Measurements from ENCODE around the gene SCN7A.

- PRO-cap, 2 experiments = no peak in any of the 2 experiments
Observed at GRCh38 chr2:160408515-160408925, 85.1 kb downstream of the RBMS1 start.

- PRO-cap, 2 experiments = no peak in any of the 2 experiments
Observed at GRCh38 chr2:160474469-160474817, 19.2 kb downstream of the RBMS1 start.

GRCh38 chr2:161139102-161139447 is 21.2 kb upstream of the TANK start:
- PRO-cap, 2 experiments = no peak in any of the 2 experiments

DNA sequence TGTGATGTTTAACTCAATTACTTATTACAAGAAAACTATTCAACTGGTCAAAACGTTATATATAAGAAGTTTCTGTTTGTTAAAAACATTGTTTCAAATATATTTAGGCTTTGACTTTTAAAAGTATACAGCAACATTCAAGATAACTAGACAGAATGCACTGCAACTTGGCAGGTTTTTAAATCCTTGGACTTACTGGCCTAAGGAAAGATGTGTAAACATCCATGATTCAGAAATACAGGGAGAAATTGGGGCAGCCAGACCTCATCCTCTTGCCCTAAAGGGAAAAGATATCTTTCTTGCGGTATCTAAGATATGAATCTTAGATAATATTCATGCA is 830 bp upstream of the TANK start:
- PRO-cap, 2 experiments = no peak in any of the 2 experiments

- PRO-cap, 2 experiments = no peak in any of the 2 experiments
Observed at GRCh38 chr2:161165348-161166406, 5.4 kb downstream of the TANK start.

DNA sequence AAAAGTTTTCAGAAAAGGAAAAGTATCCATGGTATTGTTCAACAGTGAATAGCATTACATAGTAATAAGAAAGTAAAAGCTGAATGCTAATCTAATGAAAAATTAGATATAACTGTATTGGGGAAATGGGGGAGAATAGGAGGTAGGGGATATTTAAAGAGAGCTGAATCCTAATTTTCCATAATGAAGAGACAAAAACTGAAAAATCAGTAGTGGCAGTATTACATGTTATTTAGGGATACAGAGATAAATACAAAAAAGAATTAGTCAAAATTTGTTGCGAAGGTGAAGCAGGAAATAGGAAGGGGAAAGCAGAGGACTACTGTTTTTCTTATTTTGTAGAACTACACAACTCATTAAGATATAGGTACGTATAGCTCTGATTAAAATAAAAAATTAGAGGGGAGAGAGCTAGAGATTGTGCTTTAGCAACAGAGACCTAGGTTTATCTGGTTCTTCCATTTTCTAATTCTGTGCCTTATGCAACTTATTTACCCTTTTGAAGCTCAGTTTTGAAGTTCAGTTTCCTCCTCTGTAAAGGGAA is 9.2 kb downstream of the TANK start:
- PRO-cap, 2 experiments = no peak in any of the 2 experiments

- PRO-cap, 2 experiments = no peak in any of the 2 experiments
Observed at GRCh38 chr2:161326648-161327285, 18.5 kb downstream of the PSMD14 start.

- PRO-cap, 2 experiments = peak in 1 of 2 experiments; most common plus-strand start chr2:163736947 (in 1); most common minus-strand start chr2:163736700 (in 1)
Observed at GRCh38 chr2:163736529-163737252, 883 bp upstream of the FIGN start.

DNA sequence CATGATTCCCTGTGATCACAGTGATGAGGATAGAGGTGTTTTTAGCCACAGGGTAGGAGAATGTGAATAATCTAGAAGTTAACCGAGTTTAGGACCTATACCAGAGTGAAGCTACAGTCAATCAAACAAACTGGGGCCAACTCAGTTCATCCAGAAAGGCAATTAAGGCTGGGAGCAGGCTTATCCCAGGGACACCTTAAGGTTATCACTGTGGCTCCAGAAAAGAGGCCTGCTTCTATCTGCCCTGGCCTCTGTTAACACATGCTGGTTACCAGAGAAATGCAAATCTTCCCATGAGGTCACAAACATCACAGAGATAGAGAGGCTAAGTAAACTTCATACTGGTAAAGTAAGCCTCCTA is 93.2 kb upstream of the GRB14 start:
- PRO-cap, 2 experiments = no peak in any of the 2 experiments

DNA sequence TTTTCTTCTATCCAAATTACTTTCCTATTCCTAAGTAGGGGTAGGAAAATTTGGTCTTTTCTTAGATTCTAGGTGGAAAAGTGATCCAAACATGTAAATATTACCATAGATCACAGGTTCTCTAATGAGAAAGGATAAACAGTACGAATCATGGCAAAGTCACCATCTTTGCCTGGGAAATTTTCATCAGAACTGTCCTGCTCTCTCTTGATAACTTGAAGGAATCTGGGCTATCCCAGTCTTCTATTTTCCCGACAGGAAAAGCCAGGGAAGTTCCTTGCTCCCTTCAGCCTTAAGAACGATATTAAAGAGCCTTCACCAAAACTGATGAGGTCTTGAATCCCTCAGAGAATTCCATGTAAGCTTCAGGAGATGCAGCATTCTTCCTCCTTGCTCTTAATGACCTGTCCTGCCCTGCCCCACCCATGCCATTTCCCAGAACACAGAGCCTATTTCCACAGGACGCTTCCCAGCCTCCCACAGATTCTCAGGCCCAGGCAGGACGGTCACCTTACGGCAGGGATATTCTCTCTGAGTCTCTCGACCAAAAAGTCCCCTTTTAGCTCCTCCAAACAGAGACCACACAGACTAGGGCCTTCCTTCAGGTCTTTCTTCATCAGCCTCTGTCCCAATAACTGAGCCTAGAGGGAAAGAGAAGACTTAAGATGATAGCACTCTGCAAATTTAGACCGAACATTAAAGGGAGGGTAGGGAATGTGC is 62.3 kb downstream of the COBLL1 start:
- PRO-cap, 2 experiments = peak in 2 of 2 experiments; most common plus-strand start position 482 of the sequence (in 2); most common minus-strand start position 401 of the sequence (in 1)

GRCh38 chr2:164826435-164826900 is 15.2 kb downstream of the COBLL1 start:
- PRO-cap, 2 experiments = no peak in any of the 2 experiments

GRCh38 chr2:164839131-164839514 is 2.5 kb downstream of the COBLL1 start:
- PRO-cap, 2 experiments = no peak in any of the 2 experiments

GRCh38 chr2:165112136-165112628 is 91.7 kb downstream of the SCN3A start:
- PRO-cap, 2 experiments = no peak in any of the 2 experiments

- PRO-cap, 2 experiments = peak in 1 of 2 experiments; most common minus-strand start chr2:165794659 (in 1)
Observed at GRCh38 chr2:165794467-165795017, 495 bp upstream of the GALNT3 start.

GRCh38 chr2:166485972-166486256 is 8.1 kb downstream of the SCN7A start:
- PRO-cap, 2 experiments = no peak in any of the 2 experiments

- PRO-cap, 2 experiments = peak in 2 of 2 experiments; most common plus-strand start chr2:166494365 (in 1); most common minus-strand start chr2:166494149 (in 2)
Observed at GRCh38 chr2:166493809-166494620, at the start of gene SCN7A. Gene SCN7A (minus strand): TSS chr2:166494249.

- PRO-cap, 2 experiments = no peak in any of the 2 experiments
Observed at GRCh38 chr2:167140721-167141274, 152.0 kb upstream of the B3GALT1 start.

GRCh38 chr2:168137515-168138814 is 109.4 kb downstream of the STK39 start:
- PRO-cap, 2 experiments = no peak in any of the 2 experiments

DNA sequence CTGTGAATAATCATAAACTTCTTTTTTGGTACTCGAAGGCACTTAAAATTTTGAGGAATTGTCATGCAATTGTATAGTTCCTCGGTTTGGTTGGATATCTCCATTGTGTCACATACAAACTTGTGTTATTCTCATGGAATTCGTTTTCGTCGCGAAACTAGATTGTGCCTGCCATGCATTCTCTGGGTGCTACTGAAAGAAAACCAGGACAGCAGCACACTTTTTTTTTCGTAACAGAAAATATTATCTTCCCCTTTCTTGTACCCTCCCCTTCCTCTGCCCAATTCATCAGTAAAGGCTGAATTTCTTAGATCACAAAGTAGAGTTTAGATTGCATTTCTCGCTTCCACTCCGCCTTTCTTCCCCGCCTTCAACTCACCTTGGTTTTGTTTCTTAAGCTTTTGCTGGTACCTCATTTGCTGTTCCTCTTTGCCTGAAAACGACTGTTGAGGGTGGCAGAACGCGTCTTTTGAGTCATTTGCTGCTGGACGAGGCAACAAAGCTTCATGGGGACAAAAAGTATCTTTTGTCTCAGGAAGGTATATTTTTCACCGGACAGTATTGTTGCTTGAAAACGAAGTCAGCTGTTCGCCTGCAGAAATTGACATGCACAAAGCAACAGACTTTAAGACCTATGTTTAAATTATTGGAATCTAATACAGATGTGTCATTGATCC is 1.4 kb downstream of the CERS6 start:
- PRO-cap, 2 experiments = no peak in any of the 2 experiments

GRCh38 chr2:168642528-168643126 is 159.8 kb upstream of the NOSTRIN start:
- PRO-cap, 2 experiments = no peak in any of the 2 experiments